Lung (tissue), 4 donors: ENCODE results near the gene MTURN.

DNA sequence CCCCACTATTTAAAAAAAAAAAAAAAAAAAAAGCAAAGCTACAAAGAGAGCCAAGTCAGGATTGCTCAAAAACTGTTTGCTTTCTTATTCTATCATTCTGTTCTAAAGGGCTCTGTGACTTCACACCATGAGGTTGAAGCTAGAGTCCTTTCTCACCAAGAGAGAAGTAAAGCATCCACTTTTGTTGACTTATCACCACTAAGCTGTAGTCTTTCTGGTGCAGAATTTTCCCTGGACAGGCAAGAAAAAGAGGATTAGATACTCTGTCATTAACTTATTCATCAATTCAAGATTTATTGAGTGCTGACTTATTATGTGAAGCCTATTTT is 10.2 kb upstream of the WIPF3 start:
- PRO-cap = no peak
- RAMPAGE, long total RNA = no peak

DNA sequence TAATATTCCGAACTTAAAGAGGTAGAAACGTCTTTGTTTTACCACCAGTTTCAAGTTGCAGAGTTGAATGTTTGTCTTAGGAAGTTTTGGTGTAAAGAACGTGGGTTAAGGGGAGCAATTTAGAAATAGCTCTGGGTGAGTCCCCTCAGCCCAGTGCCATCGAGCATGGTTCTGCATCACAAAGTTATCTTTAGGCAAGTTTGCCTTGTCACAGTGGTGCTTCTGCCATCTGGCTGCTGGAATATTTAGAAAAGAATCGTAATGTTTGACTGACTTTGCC is 2.8 kb downstream of the WIPF3 start:
- PRO-cap = no peak
- RAMPAGE, long total RNA = no peak
- RRBS = no CpG with 5 or more reads among the region's 5 CpGs

- PRO-cap = no peak
- RAMPAGE, long total RNA = no peak
- RRBS = 12% methylated on average over 13 of the region's 43 CpGs
These were observed 77.9 kb downstream of the WIPF3 start for GRCh38 chr7:29884036-29884820.

DNA sequence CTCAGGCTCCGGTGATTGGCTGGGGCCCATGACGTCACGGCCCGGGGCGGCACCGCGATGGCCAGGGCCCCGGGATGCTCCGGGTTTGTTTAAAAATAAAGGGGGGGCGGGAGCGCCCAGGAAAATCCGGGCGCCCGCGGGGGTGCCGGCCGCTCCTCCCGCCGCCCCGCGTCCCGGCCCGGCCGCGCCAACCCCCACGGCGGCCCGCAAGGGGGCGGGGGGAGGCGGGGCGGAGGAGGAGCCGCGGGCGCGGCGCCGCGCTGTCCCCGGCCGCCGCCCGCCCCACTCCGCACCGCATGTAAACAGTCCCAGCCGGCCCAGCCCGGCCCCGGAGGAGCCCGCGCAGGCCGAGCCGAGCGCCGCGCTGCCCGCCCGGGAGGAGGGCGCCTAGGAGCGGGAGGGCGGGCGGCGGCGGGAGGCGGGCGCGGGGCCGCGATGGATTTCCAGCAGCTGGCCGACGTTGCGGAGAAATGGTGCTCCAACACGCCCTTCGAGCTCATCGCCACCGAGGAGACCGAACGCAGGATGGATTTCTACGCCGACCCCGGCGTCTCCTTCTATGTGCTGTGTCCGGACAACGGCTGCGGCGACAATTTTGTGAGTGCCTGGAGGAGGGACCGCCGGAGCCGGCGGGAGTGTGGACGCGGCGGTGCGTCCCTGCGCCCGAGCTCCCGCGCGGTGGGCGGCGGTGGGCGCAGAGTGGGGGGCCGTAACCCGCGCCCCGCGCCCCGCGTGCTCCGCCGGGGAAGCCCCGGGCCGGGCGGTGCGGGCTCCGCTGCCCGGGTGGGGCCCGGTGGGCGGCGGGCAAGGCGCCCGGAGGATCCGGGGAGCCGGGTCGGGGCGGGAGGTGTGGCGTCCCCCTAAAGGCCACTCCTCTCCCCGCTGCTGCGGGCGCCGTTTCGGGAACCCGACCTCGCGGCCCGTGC is at the start of gene MTURN:
Gene MTURN, plus strand, starts transcription at position 285 of the 926 bp plus-strand sequence.
- PRO-cap = no peak
- RAMPAGE, long total RNA = no peak
- RRBS = 3% methylated on average over 39 of the region's 134 CpGs

GRCh38 chr7:30137069-30137528 is 2.3 kb downstream of the MTURN start:
- PRO-cap = no peak
- RAMPAGE, long total RNA = no peak
- RRBS = no CpG with 5 or more reads among the region's 4 CpGs

- PRO-cap = no peak
- RAMPAGE, long total RNA = no peak
- RRBS = no CpG with 5 or more reads among the region's 14 CpGs
These were observed 8.0 kb downstream of the MTURN start for GRCh38 chr7:30142664-30143357.

- PRO-cap = no peak
- RAMPAGE, long total RNA = no peak
- RRBS = no CpG with 5 or more reads among the region's 4 CpGs
These were observed 21.2 kb upstream of the ZNRF2 start for GRCh38 chr7:30263055-30263710.

DNA sequence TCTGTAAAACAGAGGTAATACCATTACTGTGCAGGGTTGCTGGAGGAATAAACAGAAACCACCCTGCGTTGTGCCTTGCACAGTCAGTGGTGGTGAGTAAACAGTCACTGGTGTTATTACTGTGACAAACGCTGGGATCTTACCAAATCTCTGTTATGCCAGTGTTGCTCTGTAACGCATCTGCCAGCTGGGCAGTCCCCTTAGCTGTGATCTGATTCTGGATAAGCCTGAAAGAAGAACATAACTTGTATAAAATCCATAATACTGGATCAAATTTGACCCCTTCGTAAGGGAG is 49.4 kb downstream of the NOD1 start:
- PRO-cap = no peak
- RAMPAGE, long total RNA = no peak
- RRBS = no CpG with 5 or more reads among the region's 4 CpGs

DNA sequence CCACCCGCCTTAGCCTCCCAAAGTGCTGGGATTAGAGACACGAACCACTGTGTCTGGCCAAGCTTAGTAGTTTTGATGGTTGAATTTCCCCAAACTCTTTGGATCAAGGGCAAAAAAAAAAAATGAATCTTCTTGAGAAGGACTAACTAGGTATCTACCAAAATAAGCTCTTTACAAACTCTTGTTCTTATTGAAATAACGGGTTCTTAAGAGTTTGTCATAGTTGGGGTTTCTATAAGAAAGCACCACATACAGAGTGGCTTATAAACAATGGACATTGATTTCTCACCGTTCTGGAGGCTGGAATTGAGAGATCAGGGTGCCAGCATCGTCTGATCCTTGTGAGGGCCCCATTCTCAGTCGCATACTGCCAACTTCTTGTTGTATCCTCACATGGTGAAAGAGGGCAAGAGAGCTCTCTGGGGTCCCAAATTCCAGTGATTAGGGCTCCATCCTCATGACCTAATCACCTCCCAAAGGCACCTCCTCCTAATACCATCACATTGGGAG is 25.4 kb downstream of the GARS1 start:
- PRO-cap = no peak
- RAMPAGE, long total RNA = no peak
- RRBS = no CpG with 5 or more reads among the region's 6 CpGs

DNA sequence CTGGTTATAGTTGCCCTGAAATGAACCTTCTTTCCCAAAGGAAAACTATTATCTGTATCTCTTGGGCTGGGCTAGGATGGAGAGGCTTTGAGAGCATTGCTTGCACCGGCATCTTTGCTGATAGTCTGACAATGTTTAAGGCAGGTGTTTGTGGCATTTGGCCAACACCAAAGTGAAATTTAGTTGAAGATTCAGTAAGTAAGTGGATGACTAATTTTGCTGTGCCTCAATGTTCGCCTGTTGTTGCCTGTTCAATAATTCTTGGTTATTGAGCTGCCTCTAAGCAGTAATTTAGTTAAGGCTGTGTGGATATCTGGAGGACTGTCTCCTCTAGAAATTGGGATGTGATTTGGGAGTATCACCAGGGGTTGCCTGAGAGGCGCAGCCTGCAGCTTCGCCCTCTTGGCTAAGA is 38.9 kb downstream of the CRHR2 start:
- PRO-cap = no peak
- RAMPAGE, long total RNA = no peak
- RRBS = no CpG with 5 or more reads among the region's 4 CpGs

DNA sequence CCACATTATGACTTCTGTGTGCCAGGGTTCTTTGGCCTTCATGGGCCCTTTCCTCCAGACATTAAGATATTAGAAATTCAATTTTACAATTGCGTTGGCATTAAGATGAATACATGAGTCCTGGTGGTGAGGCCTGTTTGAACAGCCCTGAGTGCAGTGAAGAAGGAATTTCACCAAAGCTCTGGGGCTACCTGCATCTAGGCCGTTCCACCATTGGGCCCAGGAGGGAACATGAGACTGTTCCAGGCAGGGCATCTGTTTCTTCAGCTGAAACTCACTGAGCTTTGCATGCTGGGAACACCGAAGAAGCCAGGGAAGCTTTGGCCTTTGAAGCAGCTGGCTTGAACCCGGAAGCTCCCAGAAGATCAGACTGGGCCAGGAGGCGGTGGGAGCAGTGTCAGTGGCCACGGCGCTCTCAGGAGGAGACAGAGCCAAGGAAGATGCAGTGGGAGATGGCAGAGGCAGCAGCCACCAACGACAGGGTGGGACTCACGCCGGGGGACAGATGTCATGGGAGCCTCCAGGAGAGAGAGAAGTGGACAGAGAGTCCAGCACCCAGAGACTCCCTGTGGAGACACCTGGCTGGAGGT is 6.7 kb upstream of the AQP1 start:
- PRO-cap = no peak
- RAMPAGE, long total RNA = no peak
- RRBS = no CpG with 5 or more reads among the region's 10 CpGs

DNA sequence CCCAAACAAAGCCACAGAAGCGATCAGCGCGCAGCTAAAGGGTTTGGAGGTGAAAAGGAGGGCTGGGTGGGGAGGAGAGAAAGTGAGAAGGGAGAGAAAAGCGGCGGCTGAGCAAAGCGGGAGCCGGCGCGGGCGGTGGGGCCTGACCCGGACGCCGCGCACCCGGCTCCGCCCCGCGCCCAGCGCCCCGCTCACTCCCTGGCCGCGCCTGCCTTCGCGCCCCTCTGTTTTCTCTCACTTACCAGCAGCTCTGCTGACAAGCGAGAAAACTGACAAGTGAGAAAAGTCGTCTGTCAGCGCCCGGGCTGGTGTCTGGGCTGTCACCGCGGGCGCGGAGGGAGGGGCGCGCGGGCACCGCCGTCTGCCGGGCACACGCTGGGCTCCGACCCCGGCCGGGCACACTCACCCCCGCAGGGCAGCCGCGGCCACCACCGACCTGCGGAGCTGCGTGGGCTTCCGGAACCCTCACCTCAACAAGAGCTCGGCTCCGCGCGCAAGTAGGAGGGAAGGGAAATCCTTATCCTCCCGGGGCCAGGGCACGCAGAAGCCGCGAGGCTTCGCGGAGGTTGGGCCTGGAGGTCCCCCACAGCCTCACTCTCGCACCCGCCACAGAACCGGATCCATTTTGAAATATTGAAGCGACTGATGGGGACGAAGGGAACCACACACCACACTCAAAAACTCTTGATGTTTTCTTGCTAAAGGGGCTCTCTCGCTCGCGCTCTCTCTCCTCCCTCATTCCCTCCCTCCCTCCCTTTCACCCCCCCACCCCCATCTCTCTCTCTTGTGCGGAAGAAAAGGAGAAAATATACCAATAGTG is 740 bp upstream of the PDE1C start:
- PRO-cap = no peak
- RAMPAGE, long total RNA = no peak
- RRBS = 3% methylated on average over 32 of the region's 68 CpGs

- PRO-cap = no peak
- RAMPAGE, long total RNA = no peak
- RRBS = no CpG with 5 or more reads among the region's 20 CpGs
These were observed 192.9 kb downstream of the AVL9 start for GRCh38 chr7:32688201-32688606.

GRCh38 chr7:32727725-32728373 is 163.7 kb downstream of the KBTBD2 start:
- PRO-cap = bidirectional peak, plus-strand start at chr7:32728130, minus-strand start at chr7:32728138
- RAMPAGE, long total RNA = no peak
- RRBS = no CpG with 5 or more reads among the region's 56 CpGs

DNA sequence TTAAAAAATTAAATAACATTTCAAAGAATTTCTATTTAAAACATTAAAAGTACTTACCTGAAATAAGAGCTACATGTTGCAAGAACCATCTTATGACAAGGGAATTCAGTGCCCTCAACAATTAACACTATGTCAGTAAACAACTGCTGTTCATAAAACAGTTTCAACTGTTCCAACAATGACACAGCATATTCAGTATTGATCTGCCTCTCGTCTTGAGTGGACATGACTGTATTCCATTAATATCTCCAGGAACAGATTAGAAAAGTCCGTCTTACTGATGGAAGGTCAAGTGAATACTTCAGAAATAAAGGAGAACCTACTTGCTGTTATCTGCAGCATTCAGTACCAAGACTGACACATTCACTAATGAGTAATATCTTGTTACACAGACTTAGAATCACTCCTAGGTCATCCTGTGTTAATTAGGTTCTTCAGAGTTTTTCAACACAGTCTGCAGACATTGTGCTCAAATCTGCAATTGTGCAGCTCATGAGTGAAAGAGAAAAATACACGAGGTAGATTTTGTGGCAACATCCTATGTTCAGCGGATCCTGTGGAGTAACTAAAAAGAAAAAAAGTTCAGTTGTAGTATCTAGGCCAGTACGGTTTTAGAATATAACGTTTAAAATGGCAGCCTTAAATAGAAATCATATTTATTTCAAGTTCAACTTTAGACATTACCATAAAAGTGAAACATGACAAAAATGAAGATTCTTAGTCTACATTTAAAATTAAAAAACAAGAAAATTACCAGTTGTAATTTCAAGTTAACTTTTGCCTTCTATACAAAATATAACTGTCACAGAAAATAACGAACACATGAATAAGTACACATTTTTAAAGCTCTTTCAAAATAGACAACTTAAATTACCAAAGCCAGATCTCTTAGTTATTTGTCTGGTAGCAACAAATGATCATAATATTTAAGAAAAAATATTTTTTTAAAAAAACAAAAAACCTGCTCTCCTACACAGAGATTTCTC is 11.9 kb downstream of the KBTBD2 start:
- PRO-cap = no peak
- RAMPAGE, long total RNA = no peak
- RRBS = no CpG with 5 or more reads among the region's 7 CpGs

DNA sequence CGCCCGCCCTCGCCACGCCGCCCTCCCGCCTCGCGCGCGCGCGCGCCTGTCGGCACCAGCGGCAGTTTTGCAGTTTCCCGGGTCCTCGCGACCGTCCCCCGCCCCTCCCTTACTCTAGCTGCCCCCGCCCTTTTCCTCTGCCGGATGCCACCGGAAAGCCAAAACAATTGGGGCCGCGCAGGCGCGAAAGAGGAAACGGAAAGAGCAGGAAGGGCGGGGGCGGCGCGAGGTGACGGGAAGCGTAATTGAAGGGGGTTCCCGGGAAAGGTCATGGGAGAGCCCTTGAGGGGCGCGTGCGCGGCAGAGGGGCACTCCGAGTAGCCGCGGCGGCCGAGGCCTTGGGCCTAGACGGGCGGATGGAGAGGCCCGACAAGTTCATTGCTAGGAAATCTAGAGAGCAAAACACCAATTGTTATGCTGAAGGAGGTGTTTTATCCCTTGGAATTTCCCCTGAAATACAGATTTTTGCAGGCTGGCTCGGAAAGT is 459 bp upstream of the KBTBD2 start:
- PRO-cap = bidirectional peak, plus-strand start at position 311 of the sequence, minus-strand start outside the sequence
- RAMPAGE, long total RNA = no peak
- RRBS = under 1% methylated on average over 18 of the region's 48 CpGs

GRCh38 chr7:32941538-32941810 is 15.8 kb upstream of the FKBP9 start:
- PRO-cap = no peak
- RAMPAGE, long total RNA = no peak
- RRBS = no CpG with 5 or more reads among the region's 3 CpGs

DNA sequence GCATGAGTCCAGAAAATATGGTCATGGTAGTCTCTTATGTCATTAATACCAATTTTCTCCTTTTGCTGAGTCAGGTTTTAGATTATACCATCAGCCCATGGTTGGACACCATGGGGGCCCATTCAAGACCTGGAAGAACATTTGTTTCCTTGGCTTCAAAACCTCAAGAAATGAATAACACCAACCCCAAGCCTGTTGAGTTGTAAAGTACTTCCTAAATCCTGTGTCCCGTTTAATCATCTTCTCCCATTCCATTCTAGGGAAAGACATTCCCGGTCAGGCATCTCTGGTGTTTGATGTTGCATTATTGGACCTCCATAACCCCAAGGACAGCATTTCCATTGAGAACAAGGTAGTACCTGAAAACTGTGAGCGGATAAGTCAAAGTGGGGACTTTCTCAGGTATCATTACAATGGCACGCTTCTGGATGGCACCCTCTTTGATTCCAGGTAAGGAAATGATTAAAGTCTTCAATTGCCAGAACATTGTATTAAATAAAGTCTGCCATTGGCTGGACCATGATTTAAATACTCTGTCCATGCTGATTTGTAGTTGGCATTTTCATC is 22.9 kb downstream of the FKBP9 start:
- PRO-cap = no peak
- RAMPAGE, long total RNA = no peak
- RRBS = no CpG with 5 or more reads among the region's 4 CpGs

GRCh38 chr7:33422062-33422450 is 292.7 kb downstream of the BBS9 start:
- PRO-cap = no peak
- RAMPAGE, long total RNA = no peak
- RRBS = no CpG with 5 or more reads among the region's 2 CpGs

DNA sequence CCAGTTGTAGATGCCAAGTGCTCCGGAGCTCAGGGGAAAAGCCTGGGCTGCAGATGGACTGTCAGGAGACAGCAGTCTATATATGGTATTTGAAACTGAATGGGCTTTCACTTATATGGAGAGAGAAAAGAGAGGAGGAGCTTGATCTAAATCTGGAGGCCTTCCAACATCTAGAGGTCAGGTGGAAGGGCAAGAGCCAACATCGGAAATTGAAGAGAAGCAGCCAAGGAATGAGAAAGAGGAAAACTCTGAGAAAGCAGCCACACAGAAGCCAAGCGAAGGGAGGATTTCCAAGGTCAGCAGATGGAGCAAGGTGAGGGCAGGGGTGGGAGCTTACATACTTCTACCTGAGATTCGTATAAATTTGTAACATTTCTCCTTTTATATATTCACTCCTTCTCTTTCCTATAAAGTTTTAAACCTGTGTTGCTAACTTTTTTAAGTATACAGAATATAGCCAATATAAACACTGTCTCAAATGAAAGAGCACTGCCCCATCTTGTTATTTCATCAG is 350.6 kb upstream of the BMPER start:
- PRO-cap = no peak
- RAMPAGE, long total RNA = no peak
- RRBS = no CpG with 5 or more reads among the region's 4 CpGs